Colic lymph node (tissue), 1 donor: ENCODE measurements around a stretch of chr6.

- PRO-cap = no peak
These were observed 485.9 kb upstream of the JARID2 start for GRCh38 chr6:14759987-14760382.

DNA sequence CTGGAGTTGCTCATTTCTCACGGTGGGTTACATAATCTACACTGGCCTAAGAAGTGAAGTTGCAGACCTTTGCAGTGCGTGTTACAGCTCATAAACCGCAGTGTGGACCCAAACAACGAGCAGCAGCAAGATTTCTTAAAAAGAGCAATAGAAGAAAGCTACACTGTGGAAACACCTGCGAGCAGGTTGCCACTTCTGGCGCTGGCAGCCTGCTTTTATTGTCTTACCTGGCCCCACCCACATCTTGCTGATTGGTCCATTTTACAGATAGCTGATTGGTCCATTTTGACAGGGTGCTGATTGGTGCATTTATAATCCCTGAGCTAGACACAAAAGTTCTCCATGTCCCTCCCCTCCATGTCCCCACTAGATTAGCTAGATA is 462.9 kb upstream of the JARID2 start:
- PRO-cap = no peak

- PRO-cap = no peak
These were observed 430.0 kb upstream of the JARID2 start for GRCh38 chr6:14815633-14816469.

DNA sequence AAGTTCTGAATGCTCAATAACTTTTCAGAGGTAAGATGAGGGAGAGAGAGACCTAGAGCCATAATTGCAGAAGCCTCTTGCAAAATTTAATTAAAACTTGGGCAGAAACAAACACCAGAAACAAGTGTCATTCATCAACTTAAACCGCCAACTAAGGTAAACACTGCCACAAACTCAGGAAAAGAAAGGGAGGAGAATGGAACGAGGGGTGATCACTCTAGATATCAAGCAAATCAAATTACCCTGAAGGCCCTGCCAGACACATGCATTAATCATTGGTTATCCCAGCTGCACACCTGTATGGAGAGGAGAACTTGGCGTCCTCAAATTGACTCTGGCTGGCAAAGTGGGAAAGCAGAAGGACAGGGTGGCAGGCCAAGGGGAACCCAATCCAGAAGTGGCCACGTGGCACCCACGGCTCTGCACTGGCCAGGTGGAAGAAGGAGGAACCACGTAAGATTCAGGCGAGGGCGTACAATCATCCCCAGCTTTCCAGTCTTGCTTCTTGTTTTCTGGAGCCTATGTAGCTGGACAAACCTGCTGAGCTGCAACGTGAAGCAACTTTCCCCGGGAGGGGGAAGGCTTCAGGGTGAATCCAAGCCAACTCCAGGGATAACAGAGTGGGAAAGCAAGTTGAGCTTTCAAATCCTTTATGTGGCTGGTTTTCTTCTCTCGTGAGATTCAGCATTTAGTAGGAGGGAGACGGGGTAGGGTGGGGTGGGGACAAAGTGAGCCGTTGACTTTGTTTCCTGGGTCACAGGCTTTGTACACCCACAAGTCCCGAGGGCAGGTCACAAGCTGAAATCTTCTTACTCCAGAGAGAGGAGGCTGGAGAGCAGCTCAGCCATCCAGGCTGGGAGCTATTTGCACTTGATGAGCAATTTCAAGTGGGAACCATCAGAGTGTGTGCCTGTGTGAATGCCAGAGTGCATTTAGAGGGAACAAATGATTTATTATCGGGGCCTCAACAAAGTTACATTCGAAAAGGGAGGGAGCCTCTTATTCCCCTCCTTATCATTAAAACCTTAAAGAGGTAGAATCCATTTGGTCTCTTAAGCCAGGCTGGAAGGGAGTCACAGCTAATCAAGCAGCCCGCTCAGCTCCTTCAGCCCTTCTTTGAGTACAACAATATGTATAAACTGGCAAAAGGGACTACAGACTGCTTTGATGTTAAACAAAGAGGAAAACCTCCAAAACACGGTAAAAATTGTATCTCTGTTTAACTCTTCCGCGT is 156.0 kb upstream of the JARID2 start:
- PRO-cap = no peak

- PRO-cap = no peak
These were observed 144.8 kb upstream of the JARID2 start for GRCh38 chr6:15101174-15101396.

DNA sequence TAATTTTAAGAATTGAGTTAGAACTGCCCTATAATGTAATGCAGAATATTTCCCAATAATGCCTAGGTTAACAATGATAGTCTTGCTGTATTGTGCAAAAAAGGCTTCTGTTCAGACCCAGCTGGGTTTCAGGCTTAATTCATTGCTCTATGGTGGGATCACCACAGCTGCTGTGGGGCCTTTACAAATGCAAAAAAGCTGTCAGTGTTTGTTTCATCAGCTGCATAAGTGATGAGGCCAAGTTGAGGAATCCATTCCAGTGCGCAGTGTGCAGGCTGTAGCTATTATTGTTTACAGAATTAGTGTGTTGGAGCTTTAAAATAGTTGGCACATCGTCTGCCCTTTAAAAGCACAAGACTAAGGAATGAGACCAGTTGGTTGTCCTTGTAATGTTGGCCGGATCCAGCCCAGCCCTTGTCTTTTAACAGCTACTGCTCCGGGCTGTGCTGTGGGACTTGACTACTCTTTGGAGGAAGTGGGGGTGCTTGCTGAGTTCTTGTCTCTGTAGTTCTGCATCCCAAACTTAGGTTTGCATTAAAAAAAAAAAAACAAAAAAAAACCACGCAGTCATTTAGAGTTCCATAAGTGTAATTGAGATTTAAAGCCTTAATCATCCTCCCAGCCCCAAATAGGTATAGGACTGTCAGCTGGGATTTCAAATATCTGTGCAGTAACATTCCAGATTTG is 19.1 kb downstream of the JARID2 start:
- PRO-cap = no peak

DNA sequence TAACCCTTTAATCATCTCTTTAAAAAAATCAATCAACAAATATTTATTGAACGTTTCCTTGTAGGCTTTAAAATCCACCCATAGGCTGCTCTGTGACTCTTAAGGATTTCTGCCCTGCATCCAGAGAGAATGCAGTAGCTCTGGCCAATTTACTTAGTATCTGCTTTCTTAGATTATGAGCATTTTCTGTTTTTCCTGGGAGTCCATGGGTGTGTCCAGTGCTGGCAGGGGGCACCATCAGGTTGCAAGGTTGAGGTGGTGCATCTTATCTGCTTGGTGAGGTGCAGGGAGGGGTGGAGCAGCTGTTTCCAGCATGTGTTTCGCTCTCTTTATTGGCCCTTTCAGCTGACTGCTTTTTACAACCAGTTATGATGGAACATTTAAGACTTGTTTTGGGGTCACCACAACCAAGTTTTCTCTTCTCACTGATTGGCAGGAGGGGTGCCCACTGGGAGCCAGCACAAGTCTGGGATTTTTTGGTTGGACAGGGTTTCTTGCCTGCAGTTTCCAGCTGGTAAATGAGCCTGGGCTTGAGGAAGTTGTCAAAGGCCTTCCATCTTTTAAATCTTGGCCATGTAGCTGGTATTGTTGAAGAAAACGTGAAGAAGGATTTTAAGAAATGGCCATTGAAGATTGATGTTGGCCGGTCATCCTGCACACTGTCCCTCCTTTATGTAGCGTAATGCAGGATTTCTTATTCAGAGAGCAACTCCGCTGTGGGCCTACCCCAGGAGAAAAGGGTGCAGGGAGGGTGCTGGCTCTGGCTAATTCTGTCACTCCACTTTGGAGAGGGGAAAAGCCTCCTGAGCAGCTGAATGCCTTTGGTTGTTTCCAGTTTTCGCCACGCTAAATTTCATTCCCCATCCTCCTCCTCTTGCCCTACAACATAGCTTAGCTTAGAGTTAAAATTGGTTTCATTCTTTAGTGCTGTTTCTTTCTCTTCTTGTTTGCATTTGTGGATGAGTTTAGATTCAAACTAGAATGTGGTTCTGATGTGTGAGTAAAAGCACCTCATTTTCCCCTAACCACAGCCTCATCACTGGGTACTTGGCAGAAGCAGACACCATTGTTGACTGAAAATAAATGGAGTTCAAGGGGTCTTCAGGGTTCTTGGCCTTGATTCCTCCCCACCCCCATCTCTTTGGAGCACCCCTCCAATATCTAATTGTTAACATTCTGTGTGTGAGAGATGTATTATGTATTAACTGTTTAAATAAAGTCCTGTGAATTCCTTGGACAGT is 59.2 kb downstream of the JARID2 start:
- PRO-cap = no peak

- PRO-cap = no peak
These were observed 78.2 kb downstream of the JARID2 start for GRCh38 chr6:15324102-15324419.

GRCh38 chr6:15366142-15366958 is 120.5 kb downstream of the JARID2 start:
- PRO-cap = no peak

DNA sequence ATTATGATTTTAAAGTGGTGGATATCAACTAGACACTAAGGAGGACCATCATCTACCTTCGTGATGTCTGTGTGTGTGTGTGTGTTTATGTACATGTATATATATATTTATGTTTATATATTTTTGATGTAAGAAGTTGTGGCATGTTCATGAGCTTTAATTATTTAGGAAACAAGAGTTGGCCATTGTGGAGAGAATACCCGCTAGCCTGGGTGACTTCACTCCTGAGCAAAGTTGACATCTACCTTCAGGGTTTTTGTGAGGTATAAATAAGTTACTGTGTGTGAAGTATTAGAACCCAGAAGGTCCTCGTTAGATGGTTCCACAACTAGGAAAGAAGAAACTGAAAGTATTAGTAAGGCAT is 153.5 kb downstream of the JARID2 start:
- PRO-cap = no peak

- PRO-cap = no peak
These were observed 198.6 kb downstream of the DTNBP1 start for GRCh38 chr6:15464150-15464737.

- PRO-cap = no peak
These were observed 191.2 kb downstream of the DTNBP1 start for GRCh38 chr6:15471694-15471975.

DNA sequence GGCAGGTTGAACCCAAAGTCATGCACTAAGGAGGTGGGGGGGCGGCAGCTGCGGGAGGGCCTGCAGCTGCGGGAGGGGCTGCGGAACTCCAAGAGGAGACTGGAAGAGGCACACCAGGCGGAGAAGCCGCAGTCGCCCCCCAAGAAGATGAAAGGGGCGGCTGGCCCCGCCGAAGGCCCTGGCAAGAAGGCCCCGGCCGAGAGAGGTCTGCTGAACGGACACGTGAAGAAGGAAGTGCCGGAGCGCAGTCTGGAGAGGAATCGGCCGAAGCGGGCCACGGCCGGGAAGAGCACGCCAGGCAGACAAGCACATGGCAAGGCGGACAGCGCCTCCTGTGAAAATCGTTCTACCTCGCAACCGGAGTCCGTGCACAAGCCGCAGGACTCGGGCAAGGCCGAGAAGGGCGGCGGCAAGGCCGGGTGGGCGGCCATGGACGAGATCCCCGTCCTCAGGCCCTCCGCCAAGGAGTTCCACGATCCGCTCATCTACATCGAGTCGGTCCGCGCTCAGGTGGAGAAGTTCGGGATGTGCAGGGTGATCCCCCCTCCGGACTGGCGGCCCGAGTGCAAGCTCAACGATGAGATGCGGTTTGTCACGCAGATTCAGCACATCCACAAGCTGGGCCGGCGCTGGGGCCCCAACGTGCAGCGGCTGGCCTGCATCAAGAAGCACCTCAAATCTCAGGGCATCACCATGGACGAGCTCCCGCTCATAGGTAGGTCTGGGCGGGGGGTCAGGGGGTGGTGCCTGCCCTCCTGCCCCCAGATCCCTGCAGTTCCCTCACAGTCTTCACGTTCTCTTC is 166.2 kb downstream of the DTNBP1 start:
- PRO-cap = no peak

DNA sequence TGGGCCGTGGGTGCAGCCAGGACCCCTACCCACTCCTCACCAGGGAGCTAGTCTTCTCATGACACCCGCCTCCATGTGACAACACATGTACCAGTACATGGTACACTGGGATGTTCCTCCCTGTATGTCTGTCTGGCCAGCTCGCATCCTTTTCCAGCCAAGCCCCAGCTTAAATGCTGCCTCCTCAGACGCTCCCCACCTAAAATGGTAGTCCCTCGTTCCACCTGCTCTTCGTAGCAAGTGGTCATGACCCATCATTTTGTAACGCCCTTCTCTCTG is 162.4 kb downstream of the DTNBP1 start:
- PRO-cap = no peak

GRCh38 chr6:15504528-15505445 is 158.0 kb downstream of the DTNBP1 start:
- PRO-cap = no peak

GRCh38 chr6:15526022-15526552 is 136.7 kb downstream of the DTNBP1 start:
- PRO-cap = no peak

GRCh38 chr6:15709522-15709974 is 46.7 kb upstream of the DTNBP1 start:
- PRO-cap = no peak

GRCh38 chr6:15719756-15720093 is 56.9 kb upstream of the DTNBP1 start:
- PRO-cap = no peak

- PRO-cap = no peak
These were observed 224.6 kb upstream of the DTNBP1 start for GRCh38 chr6:15887268-15887893.

DNA sequence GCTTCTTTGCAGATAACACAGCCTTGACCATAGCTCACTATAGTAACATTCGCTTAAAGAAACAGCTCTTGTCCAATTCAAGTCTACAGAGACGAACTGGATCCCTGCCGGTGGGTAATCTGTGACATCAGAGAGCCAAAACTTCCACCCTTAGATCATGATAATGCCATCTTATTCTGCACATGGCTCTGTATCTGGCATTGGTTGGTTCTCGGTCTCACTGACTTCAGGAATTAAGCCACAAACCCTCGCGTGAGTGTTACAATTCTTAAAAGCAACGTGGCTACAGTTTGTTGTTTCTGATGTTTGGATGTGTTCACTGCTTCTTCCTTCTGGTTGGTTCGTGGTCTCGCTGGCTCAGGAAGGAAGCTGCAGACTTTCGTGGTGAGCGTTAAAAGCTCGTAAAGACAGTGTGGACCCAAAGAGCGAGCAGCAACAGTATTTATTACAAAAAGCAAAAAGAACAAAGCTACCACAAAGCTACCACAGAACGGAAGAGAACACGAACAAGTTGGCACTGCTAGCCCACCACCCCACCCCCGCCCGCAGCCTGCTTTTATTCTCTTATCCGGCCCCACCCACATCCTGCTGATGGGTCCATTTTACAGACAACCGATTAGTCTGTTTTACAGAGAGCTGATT is 51.0 kb downstream of the MYLIP start:
- PRO-cap = unidirectional peak, minus-strand start at position 418 of the sequence